UCH-1 (cell line): ENCODE measurements around a stretch of chr20.

DNA sequence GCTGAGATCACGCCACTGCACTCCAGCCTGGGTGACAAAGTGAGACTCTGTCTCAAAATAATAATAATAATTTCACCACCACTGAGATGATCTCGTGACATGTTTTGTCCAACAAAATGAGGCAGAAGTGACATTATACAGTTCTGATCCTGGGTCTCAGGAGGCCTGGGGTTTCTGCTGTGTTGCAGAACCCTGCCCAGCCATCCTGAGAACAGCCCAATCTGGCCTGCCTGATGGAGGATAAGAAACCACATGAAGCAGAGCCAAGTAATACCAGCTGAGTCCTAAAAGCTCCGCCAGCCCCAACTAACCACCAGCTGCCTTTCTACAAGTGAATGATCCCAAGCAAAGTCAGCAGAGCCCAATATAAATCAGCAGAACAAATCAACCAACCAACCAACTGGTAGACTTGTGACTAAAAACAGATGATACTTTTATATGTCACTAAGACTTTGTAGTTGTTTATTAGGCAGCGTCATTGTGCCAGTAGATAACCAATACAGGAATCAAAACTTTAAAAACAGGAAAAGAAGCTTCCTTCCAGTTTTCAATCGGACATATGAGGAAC lies 52.2 kb downstream of the SNX5 start:
- RRBS = no CpG with 5 or more reads among the region's 5 CpGs

DNA sequence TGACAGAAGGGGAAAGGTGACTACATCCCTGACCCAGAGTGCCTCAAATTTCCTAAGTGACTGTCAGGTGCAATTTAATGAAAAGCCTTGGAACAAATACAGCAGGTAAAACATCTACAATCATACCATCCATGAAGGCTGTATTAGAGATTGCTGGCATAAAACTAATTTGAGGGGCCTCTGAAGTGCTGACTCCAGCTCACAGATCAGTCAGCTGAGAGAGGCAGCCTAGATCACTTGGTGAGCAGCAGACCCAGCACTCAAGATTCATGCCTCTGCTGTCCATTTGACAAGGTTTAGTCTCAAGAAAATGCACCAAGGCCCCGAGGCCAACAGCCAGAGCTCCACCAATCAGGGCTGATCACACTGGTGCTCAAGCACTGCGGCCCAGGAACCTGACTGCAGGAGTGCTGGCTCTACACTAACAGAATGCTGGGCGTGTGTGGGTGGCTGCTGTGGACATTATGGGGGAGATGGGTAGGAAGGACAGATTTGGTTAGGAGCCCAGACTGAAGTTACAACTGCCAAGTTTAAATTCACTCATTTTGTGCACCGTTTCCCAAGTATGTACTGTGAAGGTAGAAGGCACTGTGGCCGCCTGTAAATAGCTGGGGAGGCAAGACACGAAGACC lies 28.3 kb downstream of the SNX5 start:
- RRBS = no CpG with 5 or more reads among the region's 6 CpGs

GRCh38 chr20:17943318-17943964 lies 25.2 kb downstream of the SNX5 start:
- RRBS = no CpG with 5 or more reads among the region's 5 CpGs

DNA sequence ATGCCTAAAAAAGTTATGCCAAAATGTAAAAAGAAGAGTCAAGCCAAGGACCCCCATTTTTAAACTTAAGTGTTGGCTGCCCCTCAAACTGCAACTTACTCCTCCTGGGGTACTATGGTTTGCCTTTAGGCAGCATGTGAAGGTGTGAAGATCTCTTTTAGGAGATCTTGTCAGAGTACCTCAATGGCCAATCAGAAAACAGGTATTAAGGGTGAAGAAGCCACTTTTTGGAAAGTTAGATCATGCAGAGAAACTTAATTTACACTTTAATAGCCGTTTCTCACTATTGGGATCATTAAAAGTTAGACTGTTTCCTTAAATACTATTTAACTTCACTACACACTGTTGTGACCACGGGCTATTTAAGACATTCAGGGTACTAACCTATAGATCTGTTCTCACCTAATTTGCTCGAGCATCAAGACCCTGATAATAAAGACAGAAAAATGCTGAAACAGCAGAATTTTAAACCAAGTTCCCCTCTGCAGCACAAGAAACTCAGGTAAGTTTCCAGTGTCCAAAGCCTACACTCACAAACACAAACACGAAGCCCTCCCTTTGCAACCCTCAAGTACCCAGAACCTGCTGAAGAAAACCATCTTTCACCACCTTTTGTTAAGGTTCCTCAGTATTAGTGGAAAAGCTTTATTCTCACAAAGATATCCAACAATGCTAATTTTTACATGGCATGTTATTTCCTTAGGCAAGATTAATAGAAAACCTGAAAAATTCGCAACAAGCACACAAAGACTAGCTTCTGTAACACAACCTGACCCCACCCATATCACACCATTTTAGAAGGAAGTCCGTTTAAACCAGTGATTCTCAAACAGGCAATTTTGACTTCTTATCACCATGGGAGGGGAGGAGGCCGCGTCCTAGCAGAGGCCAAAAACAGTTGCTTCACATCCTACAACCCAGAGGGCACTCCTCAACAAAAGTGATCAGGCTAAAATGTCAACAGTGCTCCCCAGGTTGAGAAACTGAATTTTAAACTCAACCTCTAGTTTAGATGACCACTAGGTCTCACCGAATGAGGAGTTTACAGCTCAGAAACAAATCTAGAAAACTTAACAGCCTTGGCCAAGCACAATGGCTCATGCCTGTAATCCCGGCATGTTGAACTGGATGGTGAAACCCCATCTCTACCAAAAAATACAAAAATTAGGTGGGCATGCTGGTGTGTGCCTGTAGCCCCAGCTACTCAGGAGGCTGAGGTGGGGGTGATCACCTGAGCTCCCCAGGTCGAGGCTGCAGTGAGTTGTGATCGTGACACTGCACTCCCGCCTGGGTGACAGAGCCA lies 3.8 kb downstream of the SNX5 start:
- RRBS = no CpG with 5 or more reads among the region's 13 CpGs

GRCh38 chr20:19328352-19329194 lies 116.1 kb downstream of the SLC24A3 start:
- RRBS = no CpG with 5 or more reads among the region's 11 CpGs

DNA sequence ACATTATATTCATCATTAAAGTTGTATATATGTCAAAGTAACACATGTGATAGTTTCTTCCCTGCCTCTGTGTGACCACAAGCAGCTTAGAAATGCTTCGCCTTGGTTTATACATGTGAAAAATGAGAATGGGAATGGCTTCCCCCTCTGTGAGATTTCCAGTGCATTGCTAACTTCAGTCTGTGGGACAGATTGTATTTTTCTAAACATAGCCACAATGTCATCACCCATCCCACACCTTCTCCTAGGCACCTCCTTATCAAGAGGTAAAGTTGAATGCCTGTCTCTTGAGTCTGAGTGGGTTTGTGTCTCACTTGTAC lies 27.8 kb downstream of the RIN2 start:
- RRBS = no CpG with 5 or more reads among the region's 1 CpG

DNA sequence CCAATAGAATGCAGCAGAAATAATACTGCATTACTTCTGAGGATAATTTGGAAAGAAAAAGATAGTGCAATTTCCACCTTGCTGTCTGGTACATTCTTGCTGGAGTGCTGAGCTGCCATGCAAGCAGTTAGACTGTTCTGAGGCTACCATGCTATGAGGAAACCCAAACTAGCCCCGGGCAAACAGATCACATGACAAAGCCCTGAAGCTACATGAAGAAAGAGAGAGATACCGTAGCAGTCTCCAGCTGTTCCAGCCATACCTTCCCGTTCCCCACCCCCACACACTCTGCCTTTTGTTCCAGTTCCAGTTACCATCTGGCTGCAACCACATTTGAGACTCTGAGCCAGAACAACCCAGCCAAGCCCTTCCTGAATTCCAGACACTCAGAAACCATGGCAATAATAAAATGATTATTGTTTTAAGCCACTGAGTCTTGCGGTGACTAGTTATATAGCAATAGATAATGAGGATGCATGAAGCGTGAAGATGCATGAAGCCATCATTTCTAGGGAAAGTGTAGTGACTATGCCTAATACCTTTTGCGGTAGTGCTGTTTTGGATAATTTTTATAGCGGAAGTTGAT lies 28.2 kb downstream of the RIN2 start:
- RRBS = no CpG with 5 or more reads among the region's 7 CpGs

DNA sequence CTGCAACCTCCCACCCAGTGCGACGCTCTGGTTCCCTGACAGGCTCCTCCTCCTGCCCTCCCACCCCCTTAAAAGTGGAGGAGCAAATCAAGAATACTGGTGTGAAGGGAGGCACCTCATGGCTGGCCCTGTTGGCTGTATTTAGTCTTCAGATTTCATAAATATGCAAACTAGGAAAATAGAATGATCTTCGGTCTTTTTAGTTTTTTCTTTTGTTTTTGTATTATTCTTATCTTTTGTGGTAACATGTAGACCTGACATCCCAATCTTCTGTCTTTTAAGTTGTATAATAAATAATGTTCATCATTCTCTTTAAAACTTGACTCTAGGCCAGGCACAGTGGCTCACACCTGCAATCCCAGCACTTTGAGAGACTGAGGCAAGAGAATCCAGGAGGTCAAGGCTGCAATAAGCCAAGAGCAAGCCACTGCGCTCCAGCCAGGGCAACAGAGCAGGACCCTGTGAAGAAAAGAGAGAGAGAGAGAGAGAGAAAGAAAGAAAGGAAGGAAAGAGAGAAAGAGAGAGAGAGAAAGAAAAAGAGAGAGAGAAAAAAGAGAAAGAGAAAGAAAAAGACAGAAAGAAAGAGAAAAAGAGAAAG lies 76.5 kb downstream of the RIN2 start:
- RRBS = no CpG with 5 or more reads among the region's 4 CpGs

DNA sequence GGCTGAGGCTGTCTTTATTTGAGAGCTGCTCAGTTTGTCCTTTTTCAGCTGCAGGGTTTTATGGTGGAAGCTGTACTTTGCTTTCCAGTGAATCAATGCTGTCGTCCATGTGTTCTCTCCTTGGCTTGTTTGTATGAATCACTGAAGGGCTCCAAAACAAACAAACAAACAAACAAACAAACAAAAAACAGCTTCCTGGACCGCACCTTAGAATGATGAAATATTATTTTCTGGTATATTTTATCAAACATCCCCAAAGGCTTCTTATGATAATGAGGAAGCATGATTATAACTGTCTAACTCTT lies 127.3 kb upstream of the NAA20 start:
- RRBS = no CpG with 5 or more reads among the region's 2 CpGs

GRCh38 chr20:19916990-19917416 lies 100.2 kb upstream of the NAA20 start:
- RRBS = no CpG with 5 or more reads among the region's 5 CpGs

GRCh38 chr20:19974614-19975425 lies 42.3 kb upstream of the NAA20 start:
- RRBS = 4% methylated on average over 16 of the region's 45 CpGs

DNA sequence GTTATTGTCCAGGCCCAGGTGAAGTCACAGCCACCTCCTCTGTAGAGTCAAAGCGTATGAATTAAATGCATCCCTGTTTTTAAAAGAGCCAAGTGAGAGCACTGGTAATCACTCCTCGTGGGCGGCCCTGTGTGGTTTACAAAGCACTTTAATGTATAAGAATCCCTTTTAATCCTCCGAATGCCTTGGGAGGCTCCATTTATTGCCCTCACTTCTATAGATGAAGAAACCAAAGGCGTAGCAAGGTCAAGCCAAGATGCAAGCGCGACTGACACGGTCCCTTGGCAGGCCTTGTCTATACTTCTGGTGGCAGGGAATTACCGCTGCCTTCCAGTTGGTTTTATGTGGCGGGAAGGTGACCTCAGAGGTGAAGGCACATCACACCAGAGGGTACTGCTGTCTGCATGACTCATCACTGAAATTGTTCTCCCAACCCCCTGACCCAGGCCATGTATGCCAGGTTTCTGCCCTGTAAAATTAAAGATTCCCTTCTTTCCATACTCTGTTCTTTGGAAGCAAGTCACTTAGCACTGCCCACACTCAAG lies 36.2 kb upstream of the NAA20 start:
- RRBS = no CpG with 5 or more reads among the region's 10 CpGs

DNA sequence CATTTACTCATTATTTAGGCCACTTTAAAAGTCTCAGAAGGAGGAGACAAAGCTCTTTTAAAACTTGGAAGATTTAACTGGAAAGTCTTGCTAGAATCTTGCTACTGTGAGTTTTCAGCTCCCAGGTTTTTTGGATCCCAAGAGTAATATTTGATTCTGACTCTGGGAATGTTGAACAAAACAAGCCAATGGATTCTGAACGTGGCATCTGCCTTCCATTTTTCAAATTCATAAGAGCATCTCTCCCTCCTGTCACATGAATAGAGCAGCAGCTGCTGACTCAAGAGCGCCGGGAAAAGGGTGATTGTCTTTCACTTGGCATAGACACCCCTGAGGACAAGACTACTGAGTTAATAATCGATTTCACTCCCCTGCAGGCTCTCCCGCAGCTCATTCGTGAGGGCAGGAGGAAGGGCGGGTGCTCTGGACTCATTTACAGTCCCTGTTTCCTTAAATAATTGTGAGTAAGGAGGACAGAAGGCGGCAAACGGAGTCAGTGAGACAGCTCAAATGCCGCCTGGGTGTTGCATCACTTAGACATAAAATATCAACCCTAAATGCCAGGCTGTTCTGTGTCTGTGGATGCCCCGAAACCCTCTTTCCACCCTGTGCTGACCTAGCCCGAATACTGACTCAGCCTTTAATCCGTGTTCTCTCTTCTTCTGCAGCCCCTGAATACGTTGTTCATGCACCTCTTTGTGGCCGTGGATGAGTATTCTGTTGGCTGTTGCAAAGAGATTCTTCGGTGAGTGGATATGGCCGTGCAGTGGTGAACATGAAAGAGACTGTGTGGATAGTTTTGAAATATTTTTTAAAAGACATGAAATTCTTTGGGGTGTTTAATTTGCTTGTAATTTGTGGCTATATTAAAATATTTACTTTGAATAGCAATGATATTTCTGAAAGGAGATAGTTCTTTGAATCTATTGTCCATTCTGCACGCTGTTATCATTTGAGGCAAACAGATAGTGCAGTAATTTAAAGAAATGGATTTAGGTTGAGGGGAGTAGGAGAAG lies 21.6 kb downstream of the CFAP61 start:
- RRBS = no CpG with 5 or more reads among the region's 18 CpGs

DNA sequence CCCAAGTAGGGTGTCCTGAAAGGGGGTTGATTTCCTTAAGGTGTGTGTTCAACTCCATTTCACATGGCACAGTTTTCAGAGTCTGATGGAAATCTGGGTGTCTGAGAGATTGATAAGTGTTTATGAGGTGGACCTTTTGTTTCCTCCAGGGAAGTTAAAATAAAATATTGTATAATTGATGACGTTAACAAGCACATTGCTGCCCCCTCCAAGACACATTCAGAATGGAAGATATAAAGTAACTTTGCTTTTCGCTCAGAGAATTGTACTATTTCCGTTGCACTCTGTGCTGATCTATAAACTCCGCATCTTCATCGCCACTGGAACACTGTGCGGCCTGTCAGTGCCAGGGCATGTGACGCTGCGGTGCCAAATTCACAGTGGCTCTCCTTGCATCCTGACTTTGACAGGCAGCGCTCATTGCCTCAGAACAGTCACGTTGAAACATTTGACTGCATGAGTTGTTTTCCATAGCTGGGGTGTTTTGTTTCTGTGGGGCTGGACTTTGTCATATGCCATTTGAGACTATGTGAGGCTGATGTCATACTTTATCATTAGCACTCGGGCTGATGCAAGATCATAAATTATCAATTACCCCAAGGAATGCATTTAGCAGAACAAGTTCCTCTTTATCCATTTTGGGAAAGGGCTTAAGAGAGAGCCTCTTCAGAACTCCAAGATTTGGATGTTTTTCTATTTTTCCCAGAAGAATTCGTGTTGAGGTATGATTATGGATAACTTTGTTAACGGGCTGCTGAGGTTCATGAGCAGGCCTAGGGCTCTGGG lies 32.7 kb downstream of the CFAP61 start:
- RRBS = no CpG with 5 or more reads among the region's 13 CpGs

GRCh38 chr20:20088685-20089395 lies 36.5 kb downstream of the CFAP61 start:
- RRBS = no CpG with 5 or more reads among the region's 8 CpGs

DNA sequence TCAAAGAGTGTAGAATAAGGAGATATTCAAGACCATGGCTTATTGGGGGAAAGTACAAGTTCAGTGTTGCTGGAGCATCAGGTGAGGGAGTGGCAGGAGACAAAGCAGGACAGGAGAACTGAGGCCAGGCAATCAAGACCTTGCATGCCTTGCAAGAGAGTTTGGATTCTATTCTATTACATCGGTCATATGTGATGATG lies 81.9 kb downstream of the CFAP61 start:
- RRBS = no CpG with 5 or more reads among the region's 1 CpG

DNA sequence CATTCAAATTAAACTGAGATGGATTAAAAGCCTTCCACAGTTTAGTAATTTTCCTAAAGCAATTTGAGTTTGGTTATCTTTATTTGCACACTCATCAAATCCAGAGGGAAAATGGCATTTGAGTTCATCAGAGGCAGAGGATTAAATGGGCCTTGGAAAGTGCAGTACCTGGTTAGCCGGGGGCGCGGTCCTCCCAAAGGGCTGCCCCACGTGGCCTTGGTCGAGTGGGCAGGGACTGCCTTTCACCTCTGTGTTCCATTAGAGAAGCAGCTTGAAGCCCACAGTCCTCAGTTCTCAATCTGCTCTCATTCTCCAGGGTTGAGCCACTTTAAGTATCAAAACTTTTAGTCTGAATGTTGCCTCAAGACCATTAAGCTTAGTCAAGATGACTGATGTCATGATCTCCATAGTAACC lies 156.8 kb upstream of the INSM1 start:
- RRBS = no CpG with 5 or more reads among the region's 5 CpGs

- RRBS = no CpG with 5 or more reads among the region's 12 CpGs
Observed at GRCh38 chr20:20215903-20216703, 151.8 kb upstream of the INSM1 start.

GRCh38 chr20:20366478-20367153 lies 1.3 kb upstream of the INSM1 start:
- RRBS = no CpG with 5 or more reads among the region's 46 CpGs

- RRBS = no CpG with 5 or more reads among the region's 3 CpGs
Observed at GRCh38 chr20:20473251-20474325, 105.7 kb downstream of the INSM1 start.